ENCODE measurements around a stretch of chr6.

- PRO-cap = no peak
- RAMPAGE, long total RNA, 2 experiments = no peak in any of the 2 experiments
Measured at GRCh38 chr6:166658019-166658574, 31.0 kb upstream of the RPS6KA2 start.

DNA sequence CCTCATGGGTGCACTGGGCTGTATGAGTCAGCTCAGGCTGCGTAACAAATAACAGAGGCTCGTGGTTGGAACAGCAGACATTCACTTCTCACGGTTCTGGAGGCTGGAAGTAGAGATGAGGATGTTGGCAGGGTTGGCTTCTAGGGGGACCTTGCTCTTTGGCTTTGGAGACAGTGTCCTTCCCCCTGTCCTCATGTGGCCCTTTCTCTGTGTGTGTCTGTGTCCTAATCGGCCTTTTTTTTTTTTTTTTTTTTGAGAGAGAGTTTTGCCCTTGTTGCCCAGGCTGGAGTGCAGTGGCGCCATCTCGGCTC is 117.8 kb upstream of the RPS6KA2 start:
- PRO-cap = no peak
- RAMPAGE, long total RNA, 2 experiments = no peak in any of the 2 experiments

GRCh38 chr6:166745596-166745900 is 118.5 kb upstream of the RPS6KA2 start:
- PRO-cap = no peak
- RAMPAGE, long total RNA, 2 experiments = no peak in any of the 2 experiments

- PRO-cap = no peak
- RAMPAGE, long total RNA, 2 experiments = no peak in any of the 2 experiments
Measured at GRCh38 chr6:166748022-166748496, 121.0 kb upstream of the RPS6KA2 start.

DNA sequence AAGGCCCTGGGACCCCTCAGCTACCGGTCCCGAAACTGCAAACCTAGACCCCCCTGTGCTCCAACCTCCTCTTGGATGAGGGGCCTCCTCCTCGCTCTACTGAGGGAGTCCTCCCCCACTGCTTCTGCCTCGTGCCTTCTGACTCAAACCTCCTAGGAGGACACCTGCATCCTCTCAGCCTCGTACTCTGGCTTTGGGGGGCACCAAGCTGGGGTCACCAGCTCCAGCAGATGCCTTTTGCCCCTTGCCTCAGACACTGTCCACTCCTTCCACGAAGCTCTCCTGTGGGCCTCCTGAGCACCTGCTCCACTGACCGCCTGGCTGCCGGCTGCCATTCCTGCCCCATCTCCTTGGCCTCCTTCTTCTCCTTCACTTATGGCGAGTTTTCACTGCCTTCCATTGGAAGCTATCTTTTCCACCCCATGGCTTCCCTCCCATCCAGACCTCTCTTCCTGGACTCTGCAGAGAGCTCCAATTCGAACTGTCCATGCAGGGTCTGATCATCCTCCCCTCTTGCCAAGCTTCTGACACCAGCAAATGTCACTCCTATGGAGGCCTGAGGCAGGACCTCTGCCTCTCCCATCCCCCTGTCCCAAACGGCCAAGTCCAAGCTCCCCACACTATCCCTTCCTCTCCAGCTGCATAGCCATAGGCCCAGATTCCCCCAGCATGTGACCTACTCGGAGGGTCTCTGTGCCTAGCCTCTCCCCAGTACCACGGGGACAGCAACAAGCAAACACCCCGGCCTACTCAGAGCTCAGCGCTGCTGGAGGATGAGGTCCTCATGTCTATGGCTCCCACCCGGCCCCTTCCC is 24.6 kb downstream of the RNASET2 start:
- PRO-cap = no peak
- RAMPAGE, long total RNA, 2 experiments = no peak in any of the 2 experiments

DNA sequence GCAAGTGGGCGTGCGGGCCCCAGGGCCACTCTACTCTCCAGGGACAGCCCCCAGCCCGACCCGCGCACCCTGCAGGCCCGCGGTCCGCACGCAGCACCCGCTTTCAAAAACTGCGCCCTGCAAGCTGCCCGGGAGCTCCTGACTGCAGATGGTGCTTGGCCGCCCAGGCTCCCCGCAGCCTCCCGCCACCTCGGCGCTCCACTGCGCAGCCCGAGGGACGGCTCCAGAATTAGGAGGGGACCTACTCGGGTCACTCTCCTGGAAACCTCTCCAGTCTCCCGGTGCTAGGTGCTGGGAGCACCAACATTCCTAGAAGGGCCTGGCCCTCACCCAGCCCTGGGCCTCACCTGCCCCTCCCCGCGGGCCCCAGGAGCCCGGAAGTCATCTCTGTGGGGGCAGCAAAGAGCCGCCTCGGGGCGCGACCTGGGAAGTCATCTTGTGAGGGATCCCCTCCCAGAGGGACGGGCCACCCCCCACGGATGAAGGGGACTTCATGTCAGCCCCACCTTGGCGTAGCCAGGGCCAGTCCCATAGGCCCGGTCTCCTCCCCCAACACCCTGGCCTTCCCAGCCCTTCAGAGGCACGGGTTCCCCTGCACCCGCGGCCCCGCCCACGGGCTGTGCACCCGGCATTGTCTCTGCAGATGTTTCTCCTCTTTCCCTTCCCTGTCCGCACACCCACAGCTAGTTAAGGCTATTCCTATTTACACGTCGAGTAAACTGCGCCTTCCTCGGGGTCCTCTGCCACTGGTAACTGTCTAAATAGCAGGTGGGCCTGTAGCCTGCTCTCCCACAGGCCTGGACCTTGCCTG is 736 bp upstream of the RNASET2 start:
- PRO-cap = unidirectional peak, minus-strand start at position 559 of the sequence
- RAMPAGE, long total RNA, 2 experiments = no peak in any of the 2 experiments

GRCh38 chr6:166998630-166999145 is 509 bp upstream of the CEP43 start:
- PRO-cap = bidirectional peak, plus-strand start at chr6:166999415, minus-strand start at chr6:166999076
- RAMPAGE, long total RNA, 2 experiments = no peak in any of the 2 experiments

DNA sequence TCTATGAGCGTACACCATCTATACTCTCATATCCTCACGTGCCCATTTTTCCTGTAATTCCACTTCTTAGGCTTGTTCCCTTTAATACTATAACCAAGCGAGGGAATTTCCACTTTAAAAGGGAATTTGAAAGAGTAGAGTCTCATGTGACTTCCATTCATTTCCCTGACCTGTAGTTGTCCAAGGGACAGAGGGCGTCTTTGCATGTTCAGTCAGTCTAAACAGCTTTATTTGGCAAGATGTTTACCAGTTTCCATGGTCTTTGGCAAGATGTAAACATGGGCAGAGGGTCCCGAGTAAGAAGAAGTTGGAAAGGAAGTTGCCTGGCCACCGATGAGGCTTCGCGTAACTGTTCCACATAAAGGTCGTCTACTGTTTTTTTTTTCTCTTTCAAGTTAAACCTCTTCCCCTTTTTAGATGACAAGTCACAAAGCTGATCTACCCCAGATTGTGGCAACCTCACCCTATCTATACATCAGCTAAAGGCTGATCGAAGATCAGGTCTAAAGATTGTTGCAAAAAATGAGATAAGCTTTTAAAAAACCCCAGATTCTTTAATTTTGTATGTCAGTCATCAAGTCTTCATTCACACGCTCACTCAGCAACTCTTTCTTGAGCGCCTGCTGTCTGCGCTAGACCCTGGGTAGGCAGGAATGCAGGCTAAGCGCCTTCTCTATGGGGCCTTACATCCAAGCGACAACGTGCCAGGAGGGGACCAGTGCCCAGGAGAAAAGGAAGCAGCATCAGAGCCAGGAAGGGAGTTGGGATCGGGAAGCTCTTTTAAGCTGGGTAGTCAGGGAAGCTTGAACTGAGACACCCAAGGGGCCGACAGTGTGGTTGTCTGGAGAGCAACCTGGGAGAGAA is 31.7 kb upstream of the CCR6 start:
- PRO-cap = no peak
- RAMPAGE, long total RNA, 2 experiments = no peak in any of the 2 experiments

- PRO-cap = no peak
- RAMPAGE, long total RNA, 2 experiments = no peak in any of the 2 experiments
Measured at GRCh38 chr6:167124141-167125027, 1.5 kb downstream of the CCR6 start.

DNA sequence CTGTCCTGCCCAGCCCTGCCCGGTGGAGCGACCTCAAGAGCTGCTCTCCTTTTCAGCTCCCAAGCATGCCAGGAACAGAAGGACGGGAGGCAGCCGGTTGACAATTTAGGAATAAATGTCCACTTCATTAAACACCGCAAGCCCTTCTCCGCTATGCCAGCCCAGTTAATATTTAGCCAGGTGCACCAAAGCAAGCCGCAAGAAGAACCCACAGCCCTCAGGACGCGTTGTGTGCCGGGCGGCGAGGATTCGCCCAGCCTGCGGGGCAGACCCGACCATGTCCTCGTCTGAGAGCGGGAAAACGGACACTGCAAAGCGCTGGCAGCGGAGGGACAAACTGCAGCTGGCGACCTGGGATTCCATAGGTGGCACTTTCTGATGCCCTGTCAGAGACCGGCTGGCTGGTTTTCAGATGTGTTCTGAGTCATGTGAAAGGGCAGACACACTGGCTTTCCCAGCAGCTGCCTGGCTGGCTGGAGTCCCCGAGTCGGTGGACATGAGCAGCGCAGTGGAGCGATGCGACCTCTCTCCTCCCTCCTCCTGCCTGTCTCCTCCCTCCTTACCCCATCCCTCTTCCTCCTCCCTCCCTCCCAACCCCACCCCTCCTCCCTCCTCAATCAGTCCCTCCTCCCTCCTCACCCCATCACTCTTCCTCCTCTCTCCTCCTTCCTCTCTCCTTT is 222.0 kb downstream of the TTLL2 start:
- PRO-cap = no peak
- RAMPAGE, long total RNA, 2 experiments = no peak in any of the 2 experiments

GRCh38 chr6:167678316-167679428 is 148.0 kb upstream of the AFDN start:
- PRO-cap = no peak
- RAMPAGE, long total RNA, 2 experiments = no peak in any of the 2 experiments

GRCh38 chr6:167698929-167700185 is 127.4 kb upstream of the AFDN start:
- PRO-cap = no peak
- RAMPAGE, long total RNA, 2 experiments = no peak in any of the 2 experiments

DNA sequence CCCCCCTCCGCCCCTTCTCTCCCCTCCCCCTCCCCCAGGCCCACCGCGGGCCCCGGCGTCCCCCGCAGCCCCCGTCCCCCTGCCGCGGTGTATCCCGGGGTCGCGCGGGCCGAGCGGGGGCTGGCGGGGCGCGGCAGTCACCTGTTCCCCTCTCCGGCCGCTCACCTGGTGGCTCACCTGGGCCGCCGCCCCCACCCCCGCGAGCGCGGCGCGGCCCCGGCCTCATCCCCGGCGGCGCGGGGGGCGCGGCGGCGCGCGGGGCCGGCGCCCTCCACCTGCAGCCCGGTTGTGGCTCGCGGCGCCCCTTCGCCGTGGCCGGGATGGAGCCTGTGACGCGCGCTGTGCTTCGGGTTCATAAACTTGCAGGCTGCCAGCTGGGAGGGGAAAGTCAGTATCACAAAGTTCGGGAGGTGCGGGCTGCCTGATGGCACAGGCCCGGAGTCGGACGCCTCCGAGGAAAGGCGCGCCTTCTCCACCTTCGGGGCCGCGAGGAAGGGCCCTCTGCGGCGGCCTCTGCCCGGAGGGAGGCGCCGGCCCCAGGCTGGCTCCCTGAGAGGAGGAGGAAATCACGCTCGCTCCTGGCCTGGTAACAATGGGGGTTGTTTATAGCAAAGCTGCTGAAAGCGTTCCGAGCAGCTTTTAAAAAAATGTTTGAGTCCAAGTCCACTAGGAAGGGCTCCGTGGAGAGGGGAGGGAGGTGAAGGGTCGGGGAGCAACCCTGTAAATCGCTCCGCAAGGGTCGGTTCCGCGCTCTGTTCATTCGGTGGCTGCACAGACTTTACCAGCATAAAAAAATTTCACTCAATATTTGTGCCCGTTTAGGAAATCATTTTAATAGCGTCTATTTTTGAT is 862 bp downstream of the AFDN start:
- PRO-cap = bidirectional peak, plus-strand start at position 399 of the sequence, minus-strand start at position 167 of the sequence
- RAMPAGE, long total RNA, 2 experiments = no peak in any of the 2 experiments

- PRO-cap = no peak
- RAMPAGE, long total RNA, 2 experiments = no peak in any of the 2 experiments
Measured at GRCh38 chr6:167828288-167828770, 1.6 kb downstream of the AFDN start.

GRCh38 chr6:167832880-167833517 is 6.3 kb downstream of the AFDN start:
- PRO-cap = no peak
- RAMPAGE, long total RNA, 2 experiments = no peak in any of the 2 experiments

- PRO-cap = no peak
- RAMPAGE, long total RNA, 2 experiments = no peak in any of the 2 experiments
Measured at GRCh38 chr6:167840715-167841434, 14.2 kb downstream of the AFDN start.

DNA sequence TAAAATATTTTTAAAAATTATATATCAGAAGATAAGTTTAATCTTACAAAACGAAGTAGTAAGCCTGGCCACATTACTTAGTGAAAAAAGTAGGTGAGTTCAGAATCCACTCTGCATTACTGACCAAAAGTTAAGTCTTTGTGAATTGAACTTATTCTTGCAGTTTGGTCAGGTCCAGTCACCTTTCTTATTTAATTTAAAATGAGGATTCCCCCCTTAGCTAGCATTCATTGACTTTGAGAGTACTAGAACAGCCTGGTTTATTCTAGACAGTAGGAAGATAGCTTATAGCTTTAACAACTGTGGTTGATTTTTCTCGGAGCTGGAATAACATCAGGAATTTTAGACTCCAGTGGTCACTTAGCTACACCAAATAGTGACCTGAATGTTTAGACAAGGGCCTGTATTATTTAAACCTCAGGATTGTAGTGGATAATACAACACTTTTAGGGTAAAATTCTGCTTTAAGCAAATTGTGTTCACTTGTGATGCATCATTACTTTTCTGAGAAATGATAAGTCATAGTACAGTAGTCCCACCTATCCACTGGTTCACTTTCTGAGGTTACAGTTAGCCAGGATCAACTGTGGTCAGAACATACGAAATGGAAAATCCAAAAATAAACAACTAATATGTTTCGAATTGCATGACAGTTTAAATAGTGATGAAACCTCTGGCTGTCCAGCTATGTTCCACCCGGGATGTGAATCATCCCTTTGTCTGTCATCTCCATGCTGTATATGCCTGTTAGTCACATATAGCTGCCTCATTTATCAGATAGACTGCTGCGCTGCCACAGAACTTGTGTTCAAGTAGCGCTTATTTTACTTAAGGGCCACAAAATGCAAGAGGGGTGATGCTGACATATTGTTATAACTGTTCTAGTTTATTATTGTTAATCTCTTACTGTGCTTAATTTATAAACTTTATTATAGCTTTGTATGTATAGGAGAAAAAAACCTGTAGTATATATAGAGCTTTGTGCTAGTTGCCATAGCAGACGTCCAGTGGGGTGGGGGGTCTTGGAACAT is 29.0 kb downstream of the AFDN start:
- PRO-cap = no peak
- RAMPAGE, long total RNA, 2 experiments = no peak in any of the 2 experiments

DNA sequence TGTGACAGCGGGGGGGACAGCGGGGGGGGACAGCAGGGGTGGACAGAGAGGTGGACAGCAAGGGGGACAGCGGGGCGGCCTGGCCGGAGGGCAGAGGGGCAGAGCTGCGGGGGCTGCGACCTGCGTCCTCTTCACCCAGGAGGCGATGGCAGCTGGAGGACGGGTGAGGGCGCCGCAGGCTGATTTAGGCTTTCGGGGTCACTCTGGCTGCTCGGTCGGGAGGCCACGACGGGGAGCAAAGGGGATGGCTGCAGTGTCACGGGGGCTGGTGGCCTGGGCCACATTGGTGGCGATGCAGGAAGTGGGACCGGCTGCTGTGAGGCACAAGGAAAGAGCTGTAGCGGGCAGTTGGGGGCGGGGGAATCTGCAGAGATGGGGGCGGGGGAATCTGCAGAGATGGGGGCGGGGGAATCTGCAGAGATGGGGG is 672 bp upstream of the KIF25 start:
- PRO-cap = no peak
- RAMPAGE, long total RNA, 2 experiments = no peak in any of the 2 experiments

GRCh38 chr6:168025800-168026122 is 28.3 kb downstream of the KIF25 start:
- PRO-cap = no peak
- RAMPAGE, long total RNA, 2 experiments = no peak in any of the 2 experiments

DNA sequence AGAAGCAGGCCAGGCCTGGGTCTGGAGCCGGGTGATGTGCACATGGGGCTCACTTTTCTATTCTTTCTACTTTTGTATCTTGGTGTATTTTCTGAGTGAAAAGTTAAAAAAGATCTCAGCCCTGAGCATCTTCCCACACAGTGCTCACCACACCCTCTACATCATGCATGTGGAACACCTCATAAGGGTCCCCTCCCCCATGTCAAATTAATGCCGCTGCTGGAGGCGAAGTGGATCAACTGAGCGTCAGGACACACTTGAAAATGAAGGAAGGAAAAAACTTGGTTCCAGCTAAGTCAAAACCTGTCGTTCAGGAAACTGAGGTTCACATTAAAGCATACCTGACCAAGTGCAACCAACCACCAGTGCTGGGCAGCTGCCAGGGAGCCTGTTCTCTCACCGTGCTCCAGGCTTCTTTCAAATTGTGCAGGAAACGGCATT is 32.2 kb downstream of the KIF25 start:
- PRO-cap = no peak
- RAMPAGE, long total RNA, 2 experiments = no peak in any of the 2 experiments